Left common carotid artery plus branches (tissue), 1 donor: ENCODE measurements around a stretch of chr21.

- PRO-cap, result no peak
Observed at GRCh38 chr21:42309871-42310978, 5.0 kb downstream of the TFF3 start.

DNA sequence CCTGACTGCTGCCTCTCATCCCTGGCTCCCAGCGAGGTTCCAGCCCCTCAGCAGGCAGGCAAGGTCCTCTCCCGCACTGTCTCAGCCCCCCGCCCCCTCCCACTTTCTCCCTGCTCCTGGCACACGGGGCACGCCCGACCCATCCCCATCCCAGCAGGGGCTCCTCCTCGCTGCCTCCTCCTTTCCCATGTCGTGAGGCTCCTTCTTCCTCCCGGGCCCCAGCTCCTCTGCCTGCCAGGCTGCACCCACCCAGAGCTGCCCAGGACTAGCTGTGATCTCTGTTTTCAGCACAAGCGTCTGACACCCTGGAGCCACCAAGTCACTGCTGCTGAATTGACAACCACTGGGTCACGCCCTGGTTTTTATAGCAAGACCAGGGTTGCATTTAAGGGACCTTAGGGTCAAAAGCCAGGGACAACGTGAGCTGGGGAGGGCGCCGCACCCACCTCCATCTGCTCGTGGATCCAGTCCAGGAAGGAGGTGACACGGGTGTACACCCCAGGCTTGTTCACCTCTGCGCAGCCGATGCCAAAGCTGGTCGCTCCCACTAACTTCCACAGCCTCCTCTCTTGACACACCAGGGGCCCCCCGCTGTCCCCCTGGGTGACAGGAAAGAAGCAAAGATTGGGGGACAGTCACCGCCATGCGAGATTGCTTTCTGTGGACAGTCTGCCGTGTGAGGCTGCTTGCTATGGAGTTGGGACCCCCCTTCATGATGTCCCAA lies 9.1 kb upstream of the TFF1 start:
- PRO-cap, result no peak

- PRO-cap, result no peak
Observed at GRCh38 chr21:42385744-42386324, 10.0 kb downstream of the TMPRSS3 start.

GRCh38 chr21:42388756-42389948 lies 6.7 kb downstream of the TMPRSS3 start:
- PRO-cap, result no peak

DNA sequence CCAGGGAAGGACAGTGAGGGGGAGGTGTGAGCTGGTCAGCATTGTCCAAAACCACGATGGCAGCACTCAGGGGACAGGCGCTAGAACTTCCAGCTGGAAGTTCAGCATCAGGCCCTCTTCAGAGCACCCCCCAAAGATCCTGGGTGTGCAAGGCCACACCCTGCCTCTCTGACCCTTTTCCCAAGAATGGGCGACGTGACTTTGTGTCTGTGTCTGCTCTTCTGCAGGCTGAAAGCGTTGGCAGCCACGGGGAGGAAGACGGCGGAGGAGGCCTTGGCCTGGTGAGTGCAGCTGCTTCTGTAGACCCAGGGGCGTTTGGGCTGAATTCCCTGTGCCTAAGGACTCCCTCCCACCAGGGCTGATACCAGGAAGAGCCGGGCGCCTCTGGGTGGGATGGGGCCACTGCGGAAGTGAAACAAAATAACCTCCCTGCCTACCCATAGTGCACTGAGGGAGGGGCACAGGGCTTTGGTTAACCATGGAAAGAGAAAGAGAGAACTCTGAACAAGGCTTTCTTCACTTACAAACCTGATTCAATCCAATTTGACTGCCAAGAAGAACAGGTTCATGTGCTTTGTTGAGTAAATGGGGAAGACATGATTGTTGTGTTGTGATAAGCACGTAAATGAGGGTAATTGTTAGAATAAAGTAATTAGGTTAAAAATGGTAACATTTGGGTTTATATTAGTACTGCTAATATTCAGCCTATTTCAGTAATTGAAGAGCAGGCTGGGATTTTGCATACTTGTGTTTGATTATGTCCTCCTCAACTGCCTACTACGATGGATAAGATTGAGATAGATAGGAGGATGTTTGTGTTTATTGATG lies 2.6 kb downstream of the UBASH3A start:
- PRO-cap, result no peak

DNA sequence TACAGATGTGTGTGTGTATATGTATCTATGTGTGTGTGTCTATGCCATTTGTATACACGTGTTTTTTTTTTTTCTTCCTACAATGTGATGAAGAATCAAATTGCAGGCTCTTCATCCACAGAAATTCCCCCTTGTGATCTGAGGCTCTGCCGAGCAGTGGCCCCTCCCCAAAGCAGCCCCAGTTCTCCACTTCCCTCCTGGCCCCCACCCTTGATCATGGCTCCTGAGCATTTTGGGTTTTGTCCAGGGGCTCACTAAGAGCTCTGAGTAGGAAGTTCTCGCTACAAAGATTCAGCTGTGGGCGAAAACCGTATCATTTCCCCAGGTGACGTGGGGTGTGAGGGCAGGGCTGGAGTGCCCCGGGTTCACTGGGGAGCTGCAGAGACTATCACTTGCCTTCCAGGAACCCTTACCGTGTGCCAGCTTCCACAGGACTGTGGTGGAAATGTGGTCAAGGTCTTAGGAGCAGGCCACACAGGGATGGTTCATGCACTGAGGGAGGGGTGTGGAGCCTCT lies 35.7 kb downstream of the RSPH1 start:
- PRO-cap, result no peak

GRCh38 chr21:42462410-42463091 lies 33.5 kb downstream of the RSPH1 start:
- PRO-cap, result no peak

GRCh38 chr21:42464785-42466089 lies 30.8 kb downstream of the RSPH1 start:
- PRO-cap, result no peak

GRCh38 chr21:42490596-42491337 lies 5.3 kb downstream of the RSPH1 start:
- PRO-cap, result no peak

- PRO-cap, result no peak
Observed at GRCh38 chr21:42561501-42562367, 48.1 kb downstream of the SLC37A1 start.

GRCh38 chr21:42577112-42578419 lies 63.9 kb downstream of the SLC37A1 start:
- PRO-cap, result no peak

- PRO-cap, result no peak
Observed at GRCh38 chr21:42651673-42652270, 1.6 kb upstream of the PDE9A start.

GRCh38 chr21:42655373-42656107 lies 2.1 kb downstream of the PDE9A start:
- PRO-cap, result no peak

- PRO-cap, result no peak
Observed at GRCh38 chr21:42656108-42656900, 2.9 kb downstream of the PDE9A start.

GRCh38 chr21:42837700-42838434 lies 41.5 kb downstream of the WDR4 start:
- PRO-cap, result no peak

- PRO-cap, result no peak
Observed at GRCh38 chr21:42849488-42850350, 29.6 kb downstream of the WDR4 start.

- PRO-cap, result no peak
Observed at GRCh38 chr21:43270526-43271236, 101.9 kb downstream of the CRYAA start.

DNA sequence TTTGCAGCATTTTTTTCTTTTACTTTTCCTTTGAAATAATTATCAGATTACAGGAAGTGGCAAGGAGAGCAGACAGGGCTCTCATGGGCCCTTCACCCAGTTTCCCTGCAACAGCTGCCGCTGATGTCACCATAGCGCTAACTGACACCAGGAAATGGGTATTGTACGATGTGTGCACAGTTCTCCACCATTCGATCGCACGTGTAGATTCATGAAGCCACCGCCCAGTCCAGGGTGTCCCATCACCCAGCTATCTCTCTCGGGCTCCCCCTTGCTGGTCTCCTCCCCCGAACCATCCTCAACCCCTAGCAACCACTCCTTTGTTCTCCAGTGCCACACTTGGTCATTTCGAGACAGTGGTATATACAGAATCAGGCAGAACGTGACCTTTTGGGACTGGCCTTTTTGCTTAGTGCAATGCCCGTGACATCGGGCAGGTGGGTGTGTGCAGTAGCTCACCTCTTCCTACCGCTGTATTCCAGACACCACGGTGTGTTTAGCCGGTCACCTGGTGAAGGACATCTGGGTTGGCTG lies 118.4 kb downstream of the CRYAA start:
- PRO-cap, result no peak

DNA sequence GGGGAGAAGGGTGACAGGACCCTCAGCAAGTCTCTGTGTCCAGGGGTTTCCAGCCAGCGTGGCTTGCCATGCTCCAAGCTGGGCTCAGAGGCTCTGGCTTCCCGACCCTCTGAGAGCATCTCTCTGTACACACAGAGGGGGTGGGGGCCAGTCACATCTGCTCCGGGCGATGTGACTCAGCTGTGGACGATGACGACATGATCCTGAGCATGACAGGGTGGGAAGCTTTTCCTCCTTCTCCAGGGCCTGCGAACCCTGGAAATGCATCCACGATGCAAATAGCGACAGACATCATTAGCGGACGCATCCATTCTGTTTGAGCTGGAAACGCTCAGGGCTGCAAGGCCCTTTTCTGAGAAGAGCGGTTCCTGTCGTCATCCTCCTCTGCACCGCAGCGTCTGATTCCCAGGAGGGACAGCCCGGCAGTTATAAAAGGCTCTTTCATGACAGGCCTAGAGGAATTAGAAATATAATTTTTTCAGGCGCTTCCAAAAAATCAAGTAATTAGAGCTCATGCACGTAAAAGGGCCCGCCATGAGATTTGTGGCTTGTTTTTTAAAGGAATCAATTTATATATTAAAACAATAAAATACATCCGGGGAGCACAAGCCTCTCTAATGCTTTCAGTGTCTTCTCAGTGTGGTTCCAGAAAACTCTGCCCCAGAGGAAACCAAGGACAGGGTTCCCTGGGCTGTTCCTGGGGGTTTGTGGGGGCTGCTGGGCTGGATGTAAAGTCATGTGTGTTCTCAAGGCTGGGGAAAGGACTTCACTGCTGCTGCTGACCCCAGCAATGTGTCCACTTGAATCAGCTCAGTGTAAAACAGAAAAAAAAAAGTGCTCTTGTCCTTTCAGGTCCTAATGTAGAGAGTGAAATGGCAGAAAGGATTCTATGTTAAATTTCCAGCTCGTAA lies 107.4 kb downstream of the SIK1 start:
- PRO-cap, result no peak

GRCh38 chr21:43339598-43340356 lies 87.2 kb downstream of the SIK1 start:
- PRO-cap, result no peak